ENCODE measurements around a stretch of chr6.

- PRO-cap: unidirectional peak, plus-strand start at chr6:170167797; unidirectional peak, plus-strand start at chr6:170167838
These were observed 123.3 kb downstream of the DLL1 start for GRCh38 chr6:170167465-170168127.

GRCh38 chr6:170289506-170290245, 1.2 kb downstream of the DLL1 start:
- PRO-cap: no peak

- PRO-cap: no peak
These were observed 45.7 kb downstream of the FAM120B start for GRCh38 chr6:170352141-170352738.

DNA sequence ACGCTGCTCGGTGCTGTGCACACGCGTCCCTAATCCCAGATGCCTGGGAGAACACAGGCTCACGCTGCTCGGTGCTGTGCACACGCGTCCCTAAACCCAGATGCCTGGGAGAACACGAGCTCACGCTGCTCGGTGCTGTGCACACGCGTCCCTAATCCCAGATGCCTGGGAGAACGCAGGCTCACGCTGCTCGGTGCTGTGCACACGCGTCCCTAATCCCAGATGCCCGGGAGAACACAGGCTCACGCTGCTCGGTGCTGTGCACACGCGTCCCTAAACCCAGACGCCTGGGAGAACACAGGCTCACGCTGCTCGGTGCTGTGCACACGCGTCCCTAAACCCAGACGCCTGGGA, 70.5 kb downstream of the FAM120B start:
- PRO-cap: no peak

- PRO-cap: no peak
These were observed 114.8 kb downstream of the FAM120B start for GRCh38 chr6:170421136-170421921.

GRCh38 chr6:170578474-170579670, 5.6 kb downstream of the PDCD2 start:
- PRO-cap: no peak